Measurements from ENCODE around the gene MORC3.

GRCh38 chr21:35032872-35033520 is 16.1 kb downstream of the RUNX1 start:
- PRO-cap: no peak
- RAMPAGE, long total RNA, 4 experiments: no peak in any of the 4 experiments

DNA sequence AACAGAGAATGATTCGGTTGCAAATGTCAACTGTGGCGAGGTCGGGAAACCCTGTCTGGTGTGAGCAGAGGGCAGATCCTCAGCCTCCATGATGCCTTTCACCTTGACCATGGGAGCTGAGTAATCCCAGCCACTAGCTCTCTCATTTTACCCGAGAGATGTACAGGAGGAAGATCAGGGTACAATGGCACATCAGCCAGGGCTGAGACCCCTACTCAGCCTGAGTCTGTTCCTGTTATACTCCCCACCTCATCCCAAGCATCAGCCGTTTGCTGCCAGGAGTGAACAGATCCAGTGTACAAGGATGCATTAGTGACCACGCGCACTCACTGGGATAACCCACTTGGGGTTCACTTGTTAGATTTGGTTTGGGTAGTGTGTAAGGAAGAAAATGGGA is 14.4 kb downstream of the RUNX1 start:
- PRO-cap: no peak
- RAMPAGE, long total RNA, 4 experiments: no peak in any of the 4 experiments

DNA sequence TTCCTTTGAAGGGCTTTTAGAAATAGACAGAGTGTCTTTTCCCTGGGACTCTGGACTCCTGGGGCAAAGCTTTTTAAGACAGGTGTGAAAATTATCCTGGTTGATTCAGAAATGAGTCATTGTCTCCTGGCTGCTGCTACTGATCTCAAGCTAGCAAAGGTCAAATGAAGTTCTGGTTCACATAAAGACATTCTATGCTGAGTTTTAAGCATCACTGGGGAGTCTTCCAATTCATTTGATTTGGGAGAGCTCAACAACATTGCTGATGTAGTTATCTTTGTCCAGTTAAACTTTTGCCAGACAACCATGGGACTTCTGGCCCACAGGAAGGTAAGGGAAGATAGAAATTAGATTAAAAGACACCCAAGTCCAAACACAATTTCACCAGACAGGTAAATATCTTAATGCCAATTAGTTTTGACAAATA is 141.4 kb upstream of the RUNX1 start:
- PRO-cap: no peak
- RAMPAGE, long total RNA, 4 experiments: no peak in any of the 4 experiments

GRCh38 chr21:35205903-35206535 is 156.9 kb upstream of the RUNX1 start:
- PRO-cap: no peak
- RAMPAGE, long total RNA, 4 experiments: no peak in any of the 4 experiments

- PRO-cap: no peak
- RAMPAGE, long total RNA, 4 experiments: no peak in any of the 4 experiments
These were observed 429.1 kb upstream of the RUNX1 start for GRCh38 chr21:35477998-35478706.

DNA sequence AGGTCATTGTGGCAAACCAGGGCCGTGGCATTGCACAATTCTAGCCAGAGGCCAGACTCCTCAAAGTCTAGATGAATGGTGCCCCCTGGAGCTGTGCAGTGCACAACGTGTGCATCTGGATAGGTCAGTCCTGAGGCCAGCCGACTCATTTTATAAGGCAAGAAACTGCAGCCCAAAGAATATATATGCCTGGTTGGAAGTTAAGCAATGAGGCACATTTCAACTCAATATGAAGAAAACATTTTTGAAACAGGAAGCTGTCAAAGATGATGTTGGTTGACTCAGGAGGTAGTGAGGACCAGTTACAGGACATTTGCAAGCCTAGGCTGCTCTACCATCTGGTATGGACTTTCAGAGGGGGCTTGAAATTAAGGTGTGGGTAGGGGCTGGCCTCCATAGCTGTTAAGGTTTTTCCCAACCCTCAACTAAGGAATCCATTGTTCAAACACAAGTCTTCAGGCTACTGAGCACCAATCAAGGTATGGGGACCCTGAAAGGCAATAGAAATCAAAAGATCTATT is 459.5 kb upstream of the RUNX1 start:
- PRO-cap: no peak
- RAMPAGE, long total RNA, 4 experiments: no peak in any of the 4 experiments

DNA sequence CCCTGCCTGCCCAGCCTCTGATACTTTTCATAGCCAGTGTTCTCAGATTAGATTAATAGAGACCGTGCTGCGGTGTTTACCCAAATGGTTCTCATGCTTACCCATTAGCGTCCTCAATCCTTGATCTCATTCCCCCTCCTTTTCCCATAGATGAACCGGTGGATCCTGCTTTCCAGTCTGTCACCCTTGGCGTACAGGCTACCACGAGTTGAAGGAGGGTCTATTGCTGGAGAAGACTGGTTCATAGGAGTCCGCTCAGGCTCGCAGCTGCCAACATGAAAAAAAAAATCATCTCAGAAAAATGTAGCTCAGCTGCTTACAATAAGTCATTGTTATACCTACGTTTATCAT is 78.7 kb downstream of the SETD4 start:
- PRO-cap: no peak
- RAMPAGE, long total RNA, 4 experiments: no peak in any of the 4 experiments

DNA sequence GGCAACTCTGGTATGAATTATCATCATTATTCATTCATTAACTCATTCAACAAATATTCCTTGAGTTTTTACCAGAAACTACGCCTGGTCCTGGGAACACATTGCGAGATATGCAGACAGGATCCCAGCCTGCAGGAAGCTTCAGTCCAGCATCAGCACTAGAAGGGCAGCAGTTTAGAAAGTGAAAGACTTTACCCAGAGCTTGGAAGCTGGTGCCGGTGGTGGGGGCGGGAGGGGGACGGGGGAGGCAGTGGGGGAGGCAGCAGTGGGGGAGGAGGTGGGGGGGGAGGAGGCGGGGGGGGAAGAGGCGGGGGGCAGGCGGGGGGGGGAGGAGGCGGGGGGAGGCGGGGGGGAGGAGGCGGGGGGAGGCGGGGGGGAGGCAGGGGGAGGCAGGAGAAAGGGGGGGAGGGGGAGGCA is 55.8 kb downstream of the SETD4 start:
- PRO-cap: no peak
- RAMPAGE, long total RNA, 4 experiments: no peak in any of the 4 experiments

GRCh38 chr21:36164377-36164871 is 7.8 kb downstream of the DOP1B start:
- PRO-cap: no peak
- RAMPAGE, long total RNA, 4 experiments: no peak in any of the 4 experiments

DNA sequence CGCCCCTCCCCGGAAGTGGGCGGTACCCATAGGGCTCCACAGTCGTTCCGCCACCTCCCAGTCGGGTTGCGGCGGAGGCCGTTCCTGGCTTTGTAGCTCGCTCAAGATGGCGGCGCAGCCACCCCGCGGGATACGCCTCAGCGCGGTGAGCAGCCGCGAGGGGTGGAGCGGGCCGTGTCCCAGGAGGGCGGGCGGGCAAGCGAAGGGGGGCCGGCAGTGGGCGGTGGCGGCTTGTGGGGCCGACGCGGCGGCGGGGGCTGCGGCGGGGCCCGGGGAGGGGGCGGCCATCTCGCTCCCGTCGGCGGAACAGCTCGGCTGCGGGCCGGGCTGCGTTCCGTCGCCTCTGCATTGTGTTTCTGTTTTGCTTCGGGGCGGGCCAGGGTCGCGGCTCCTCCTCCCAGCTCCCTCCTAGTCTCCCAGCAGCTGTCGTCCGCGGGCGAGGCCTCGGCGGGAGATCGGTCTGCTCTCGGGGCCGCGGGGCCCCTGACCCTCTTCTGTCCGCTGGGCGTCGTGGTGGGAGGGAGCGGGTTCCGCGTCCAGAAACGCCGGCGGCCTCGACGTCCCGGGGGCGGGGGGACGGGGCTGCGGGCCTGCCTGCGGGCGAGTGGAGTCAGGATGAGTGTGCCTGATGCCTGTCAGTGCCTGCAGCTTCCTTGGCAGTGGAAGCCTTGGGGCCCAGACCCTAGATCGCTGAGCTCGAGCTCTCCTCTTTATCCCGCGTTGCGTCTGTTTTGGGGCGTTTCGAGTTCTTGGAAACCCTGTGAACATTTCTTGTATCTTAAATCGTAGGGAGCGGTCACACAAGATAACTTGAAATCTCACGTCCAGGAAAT is at the start of gene MORC3:
MORC3 (plus strand) TSS at position 39 of the 833 bp plus-strand sequence.
- PRO-cap: unidirectional peak, minus-strand start at position 319 of the sequence
- RAMPAGE, long total RNA, 4 experiments: start-site peak on the plus strand in 4 of 4 experiments, centred at positions 66 to 73 of the sequence, 97 to 495 reads per replicate

DNA sequence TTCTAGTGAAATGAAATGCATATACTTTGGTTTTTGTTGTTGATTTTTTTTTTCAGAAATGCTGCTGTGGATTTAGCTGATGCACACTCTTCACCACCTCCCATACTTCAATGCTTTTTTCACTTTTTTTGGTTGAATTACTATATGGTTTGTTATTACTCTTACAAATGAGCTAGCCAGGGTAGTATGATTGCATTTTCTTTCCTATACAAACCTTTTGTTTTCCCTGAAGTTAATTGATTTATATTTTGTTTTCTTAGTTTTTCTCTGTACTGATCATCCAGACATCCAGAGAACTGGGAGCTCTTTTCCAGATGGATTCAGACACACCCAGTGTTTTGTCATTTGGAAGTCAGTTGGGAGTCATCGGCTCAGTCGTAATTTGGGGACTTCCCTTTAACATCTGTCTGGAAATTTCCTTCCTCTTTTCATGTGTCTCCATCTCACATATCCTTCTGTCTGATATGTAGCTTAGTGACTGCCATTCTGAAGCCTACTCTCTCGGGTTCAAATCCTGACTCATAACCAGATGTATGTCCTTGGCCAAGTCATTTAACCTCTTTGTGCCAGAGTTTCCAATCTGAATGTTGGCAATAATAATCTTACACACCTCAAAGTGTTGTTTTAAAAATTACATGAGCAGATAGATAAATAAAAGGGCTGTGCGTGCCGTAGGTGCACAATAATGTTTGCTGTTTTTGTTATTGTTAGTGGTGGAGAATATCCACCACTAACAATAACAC is 2.9 kb downstream of the MORC3 start:
- PRO-cap: no peak
- RAMPAGE, long total RNA, 4 experiments: no peak in any of the 4 experiments

- PRO-cap: no peak
- RAMPAGE, long total RNA, 4 experiments: no peak in any of the 4 experiments
These were observed 25.2 kb upstream of the CHAF1B start for GRCh38 chr21:36359884-36360409.

GRCh38 chr21:36700962-36701989 is 2.4 kb downstream of the SIM2 start:
- PRO-cap: no peak
- RAMPAGE, long total RNA, 4 experiments: no peak in any of the 4 experiments

GRCh38 chr21:36701990-36702716 is 3.2 kb downstream of the SIM2 start:
- PRO-cap: no peak
- RAMPAGE, long total RNA, 4 experiments: no peak in any of the 4 experiments

DNA sequence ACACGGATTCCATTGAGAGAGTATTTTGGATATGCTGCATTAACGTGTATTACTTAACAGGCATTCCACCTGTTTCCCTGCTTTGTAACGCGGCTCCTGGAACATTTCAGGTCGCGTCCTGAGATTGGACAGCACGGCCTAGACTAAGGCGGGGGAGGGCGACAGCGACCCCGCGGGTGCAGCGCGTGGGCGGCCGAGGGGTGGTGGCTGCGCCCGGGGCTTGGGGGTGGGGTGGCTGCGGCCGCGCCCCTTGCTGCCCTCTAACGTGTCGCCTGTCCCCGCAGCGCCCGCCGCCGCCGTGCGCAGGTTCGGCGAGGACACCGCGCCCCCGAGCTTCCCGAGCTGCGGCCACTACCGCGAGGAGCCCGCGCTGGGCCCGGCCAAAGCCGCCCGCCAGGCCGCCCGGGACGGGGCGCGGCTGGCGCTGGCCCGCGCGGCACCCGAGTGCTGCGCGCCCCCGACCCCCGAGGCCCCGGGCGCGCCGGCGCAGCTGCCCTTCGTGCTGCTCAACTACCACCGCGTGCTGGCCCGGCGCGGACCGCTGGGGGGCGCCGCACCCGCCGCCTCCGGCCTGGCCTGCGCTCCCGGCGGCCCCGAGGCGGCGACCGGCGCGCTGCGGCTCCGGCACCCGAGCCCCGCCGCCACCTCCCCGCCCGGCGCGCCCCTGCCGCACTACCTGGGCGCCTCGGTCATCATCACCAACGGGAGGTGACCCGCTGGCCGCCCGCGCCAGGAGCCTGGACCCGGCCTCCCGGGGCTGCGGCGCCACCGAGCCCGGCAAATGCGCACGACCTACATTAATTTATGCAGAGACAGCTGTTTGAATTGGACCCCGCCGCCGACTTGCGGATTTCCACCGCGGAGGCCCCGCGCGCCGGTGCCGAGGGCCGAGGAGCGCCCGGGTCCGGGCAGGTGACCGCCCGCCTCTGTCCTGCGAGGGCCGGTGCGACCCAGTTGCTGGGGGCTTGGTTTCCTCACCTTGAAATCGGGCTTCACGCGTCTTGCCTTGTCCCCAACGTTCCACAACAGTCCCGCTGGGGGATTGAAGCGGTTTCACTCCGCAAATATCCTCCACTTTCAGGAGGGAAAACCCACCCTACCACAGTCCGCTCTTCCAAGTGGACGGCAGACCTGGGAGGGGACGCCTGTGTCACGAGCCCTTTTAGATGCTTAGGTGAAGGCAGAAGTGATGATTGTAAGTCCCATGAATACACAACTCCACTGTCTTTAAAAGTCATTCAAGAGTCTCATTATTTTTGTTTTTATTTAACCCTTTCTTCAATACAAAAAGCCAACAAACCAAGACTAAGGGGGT is 48.9 kb downstream of the SIM2 start:
- PRO-cap: no peak
- RAMPAGE, long total RNA, 4 experiments: no peak in any of the 4 experiments

- PRO-cap: no peak
- RAMPAGE, long total RNA, 4 experiments: start-site peak on the minus strand in 2 of 4 experiments, at chr21:36990201-36990527 at its widest, 15 to 34 reads per replicate
These were observed 16.6 kb upstream of the RIPPLY3 start for GRCh38 chr21:36989473-36990653.

DNA sequence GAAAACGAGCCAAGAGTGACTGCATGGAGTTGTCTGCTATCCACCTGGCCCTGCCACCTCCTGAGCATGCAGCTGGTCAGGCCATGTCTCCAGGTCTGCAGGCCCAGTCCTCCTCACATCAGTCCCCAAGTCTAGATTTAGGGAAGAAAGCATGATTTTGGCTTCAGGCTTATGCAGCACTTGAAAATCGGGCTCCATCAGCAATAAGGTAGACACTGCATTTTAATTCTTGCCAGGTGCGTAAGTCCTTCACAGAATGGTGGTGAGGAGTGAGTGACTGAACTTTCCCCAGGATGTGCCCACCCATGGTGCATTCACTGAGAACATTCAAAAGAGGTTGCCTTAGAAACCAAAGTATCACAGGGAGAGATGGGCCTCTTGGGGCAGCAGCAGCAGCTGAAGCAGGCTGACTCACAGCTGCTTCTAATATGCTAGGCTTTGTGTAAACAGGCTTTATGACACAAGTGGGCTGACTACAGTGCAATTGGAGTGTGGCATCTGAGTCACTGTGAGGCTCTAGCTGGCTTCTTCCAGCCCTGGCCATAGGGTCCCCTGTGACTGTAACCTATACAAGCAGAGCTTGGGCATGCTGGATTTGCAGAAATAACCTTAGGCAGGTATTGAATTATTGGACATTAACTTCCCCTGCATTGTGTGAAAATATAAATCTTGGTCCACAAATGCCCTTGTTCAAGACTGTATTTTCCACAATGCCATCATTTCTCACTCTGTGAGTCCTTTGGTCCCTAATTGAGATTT is 12.6 kb downstream of the PIGP start:
- PRO-cap: no peak
- RAMPAGE, long total RNA, 4 experiments: no peak in any of the 4 experiments

- PRO-cap: no peak
- RAMPAGE, long total RNA, 4 experiments: no peak in any of the 4 experiments
These were observed 7.0 kb downstream of the TTC3 start for GRCh38 chr21:37079796-37080624.

DNA sequence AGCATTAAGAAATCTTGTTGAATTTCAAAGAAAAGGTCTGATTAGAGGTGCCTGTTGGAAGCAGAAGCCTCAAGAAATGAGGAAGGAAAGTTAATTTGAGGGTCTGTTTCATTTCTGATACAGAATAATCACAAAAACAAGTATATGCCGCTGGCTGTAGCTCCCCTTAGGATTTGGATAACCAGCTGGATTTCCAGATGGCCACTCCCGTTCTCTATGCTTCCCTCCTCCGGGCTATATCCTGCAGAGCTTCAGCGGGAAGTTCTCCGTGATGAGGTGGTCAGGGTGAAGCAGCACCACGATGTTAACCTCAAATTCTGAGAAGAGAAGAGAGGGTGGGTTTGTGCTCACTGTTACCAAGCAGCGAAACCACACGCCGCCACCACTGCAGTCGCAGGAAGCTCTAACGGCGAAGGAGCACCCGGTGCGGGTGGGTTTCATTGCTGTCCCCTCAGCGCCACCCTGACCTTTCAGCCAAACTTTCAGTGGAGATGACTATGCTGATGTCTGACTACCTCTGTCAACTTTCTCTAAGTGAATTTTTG is 41.8 kb downstream of the VPS26C start:
- PRO-cap: no peak
- RAMPAGE, long total RNA, 4 experiments: no peak in any of the 4 experiments

DNA sequence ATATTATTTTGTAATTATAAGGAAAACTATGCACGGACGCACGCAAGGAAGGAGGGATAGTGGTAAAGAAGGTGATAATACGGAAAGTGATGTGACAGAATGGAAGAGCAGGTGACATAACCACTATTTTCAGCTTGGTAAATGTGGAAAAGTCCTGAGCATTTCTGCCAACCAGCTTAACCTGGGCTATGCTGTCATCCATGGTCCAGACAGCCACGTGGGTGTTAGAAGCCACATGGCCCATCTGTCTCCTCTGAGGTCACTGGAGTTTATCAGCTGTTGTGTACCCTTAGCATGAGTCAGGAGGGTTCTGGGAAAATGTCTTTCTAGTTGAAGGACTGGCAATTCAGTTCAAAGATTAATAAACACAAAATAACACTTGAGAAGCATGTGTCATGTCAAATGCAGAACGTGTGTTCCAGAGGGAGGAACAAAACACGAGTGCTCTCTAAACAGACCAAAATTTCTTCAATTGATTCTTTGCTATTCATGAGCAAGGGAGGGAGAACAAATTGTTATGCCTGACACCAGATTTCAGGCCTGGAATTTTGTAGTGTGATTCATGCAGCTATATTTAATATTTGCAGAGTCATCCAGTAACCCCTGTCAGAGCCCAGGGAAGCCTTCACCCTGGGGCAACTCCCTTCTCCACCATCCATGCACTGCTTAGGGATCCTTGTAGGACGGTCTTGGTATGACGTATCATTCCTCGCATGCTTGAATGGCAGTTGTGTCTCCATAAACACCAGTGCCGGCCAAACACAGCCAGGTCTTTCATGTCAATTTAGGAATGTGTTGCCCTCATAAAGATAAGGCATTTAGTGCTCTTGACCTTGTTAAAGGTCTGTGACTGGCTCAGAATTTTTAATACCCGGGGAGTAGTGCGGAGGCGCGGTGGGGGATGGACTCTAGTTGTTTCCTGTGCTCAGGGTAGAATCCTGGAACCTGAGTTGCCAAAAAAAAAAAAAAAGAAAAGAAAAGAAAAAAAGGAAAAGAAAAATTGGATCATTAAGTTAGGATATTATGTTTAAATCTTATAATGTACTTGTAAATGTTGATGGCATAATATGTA is 27.7 kb upstream of the DYRK1A start:
- PRO-cap: no peak
- RAMPAGE, long total RNA, 4 experiments: no peak in any of the 4 experiments

All from omental fat pad (tissue), 4 donors.